Gallbladder (tissue), 1 donor: Measurements from ENCODE around the genes ACP1 and MYT1L.

DNA sequence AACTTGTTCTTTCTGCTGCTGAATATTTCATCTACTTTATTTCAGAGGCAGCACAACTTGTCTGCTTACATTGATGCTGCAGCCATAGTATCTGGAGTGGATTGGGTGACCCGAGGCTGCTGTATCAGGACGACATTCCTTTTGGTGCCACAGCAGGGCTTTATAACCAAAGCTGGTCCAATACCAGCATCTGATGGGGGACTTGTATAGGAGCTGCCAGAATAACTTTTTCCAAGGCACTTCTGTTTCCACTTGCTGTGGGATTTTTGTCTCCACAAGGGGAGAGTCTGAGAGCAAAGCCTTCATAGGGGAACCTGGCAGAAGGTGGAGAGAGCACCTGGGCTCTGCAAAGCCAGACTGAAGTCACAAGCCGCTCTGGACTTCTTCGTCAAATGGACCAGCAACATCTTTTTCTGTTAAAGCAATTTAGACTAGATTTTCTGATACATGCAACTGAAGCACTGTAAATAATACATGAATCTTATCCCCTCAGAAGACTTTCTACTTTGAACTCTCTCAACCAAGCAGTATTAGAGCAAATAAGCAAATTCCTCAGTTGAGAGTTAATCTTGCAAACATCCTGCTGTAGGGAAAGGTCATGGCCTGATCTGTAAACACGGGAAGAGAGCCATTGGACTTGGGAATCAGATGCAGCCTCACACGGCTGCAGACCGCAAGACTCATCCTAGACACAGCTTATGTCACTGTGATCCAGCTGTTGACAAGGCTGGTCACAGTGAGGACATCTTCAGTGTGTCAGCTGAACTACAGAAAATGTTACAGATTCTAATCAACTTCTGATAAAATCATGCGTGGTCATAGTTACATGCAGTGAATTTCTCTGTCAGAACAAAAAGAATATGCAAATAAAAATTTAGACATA, 3.3 kb downstream of the SH3YL1 start:
- PRO-cap, result no peak

DNA sequence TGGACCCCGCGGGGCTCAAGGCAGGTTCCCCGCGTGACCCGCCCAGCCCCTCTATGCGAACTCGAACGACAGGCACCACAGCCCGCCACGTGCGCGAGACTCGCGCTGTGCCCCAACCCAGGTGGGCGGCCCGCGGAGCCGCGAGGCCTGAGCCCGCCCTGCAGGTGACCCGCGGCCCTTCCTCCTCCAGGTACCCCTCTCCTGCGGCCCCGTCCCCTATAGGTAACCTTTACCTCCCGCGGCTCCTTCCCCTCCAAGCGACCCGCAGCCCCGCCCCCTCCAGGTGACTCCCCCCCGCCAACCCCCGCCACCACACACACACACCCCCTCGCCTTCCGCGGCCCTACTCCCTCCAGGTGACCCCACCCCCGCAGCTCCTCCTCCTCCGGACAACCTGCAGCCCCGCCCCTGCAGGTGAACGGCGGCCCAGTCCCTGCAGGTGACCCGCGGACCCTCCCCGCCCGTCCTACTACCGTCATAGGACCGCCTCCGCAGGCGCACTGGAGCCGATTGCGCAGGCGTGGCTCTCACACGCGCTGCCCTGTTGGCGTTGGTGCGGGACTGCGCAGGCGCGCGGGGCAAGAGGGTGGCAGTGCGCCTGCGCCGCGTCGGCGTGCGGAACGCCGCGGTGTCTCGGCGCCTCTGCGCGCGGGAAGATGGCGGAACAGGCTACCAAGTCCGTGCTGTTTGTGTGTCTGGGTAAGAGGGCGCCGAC, at the start of gene ACP1:
Gene ACP1, plus strand, starts transcription at position 639 of the 715 bp plus-strand sequence.
- PRO-cap, result unidirectional peak, minus-strand start at position 109 of the sequence; bidirectional peak, plus-strand start at position 631 of the sequence, minus-strand start at position 468 of the sequence

DNA sequence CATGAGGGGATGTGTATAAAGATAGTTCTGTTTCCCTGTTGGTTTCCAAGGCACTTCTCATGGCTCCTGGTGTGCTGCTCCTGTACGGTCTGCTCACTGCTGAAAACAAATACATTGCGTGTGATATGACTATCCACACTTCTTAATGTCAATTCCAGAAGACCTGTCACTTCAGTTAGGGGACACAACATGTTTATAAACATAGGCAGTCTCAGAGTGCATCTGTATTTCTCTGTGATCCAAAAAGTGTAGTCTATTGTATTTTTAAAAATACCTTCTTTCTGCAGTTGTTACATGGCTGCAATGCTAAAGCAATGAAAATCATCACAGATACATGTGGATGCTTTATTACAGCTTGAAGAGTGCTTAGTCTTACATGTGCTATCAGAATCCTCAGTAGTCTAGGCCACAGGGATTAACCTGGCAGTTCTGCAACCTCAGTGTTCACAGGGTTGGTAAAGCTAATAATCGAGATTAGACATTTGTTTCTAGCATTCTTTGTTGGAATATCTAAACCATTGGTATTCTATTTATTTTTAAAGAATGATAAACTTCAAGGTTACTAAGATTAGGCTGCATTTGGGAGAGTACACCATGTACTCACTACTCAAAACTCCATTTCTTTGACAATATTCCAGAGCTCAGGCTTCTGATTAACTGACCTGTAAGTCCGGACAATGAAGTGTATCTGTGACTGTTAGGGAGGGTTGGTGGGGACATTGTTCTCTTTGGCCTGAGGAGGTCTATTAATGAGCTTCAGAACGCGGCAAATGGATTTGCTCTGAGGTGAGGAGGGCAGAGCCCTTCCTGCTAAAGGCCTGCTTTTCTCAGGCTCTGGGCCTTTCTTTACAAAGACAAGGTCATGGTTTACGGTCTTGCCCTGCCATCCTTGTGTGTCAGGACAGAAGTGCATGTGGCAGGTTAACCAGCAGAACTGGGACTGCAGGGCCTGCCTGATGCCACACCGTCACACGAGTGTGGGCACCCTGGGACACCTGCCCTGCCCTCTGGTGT, 7.5 kb downstream of the ALKAL2 start:
- PRO-cap, result no peak

DNA sequence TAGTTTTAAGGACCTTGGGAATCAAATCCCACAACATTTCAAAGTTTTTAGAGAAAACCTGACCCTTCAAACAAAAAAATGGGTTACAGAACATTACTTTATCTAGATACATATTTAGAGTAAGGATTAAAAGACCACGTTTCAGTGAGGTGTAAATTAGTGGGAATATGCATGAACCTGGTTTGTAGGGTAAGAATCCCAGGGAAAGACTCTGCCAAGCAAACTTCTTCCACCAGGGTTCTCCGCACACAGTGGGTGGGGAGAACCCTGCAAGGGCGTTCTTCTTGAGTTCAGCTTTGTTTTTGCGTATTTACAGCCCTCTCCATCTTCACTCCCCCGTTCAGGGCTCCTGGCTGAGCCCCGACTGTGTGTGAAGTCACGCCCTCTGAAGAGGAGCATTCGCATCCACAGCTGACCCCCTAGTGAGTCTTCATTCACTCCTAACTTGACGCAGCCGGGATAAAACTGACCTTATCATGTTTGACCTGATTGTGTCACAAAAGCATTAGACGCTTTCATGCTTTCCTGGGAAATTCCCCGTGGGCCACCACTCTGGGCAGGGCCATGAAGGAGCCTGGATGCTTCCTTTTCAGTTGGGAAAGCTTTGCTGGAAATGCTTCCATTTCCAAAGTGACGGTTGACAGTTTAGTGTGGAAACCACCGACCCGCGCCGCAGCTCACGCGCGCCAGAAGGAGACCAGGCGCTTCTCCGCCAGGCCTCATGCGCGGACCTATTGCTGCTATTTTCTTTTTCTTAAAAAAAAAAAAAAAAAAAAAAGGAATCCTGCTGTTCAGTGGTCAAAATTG, 995 bp downstream of the ALKAL2 start:
- PRO-cap, result unidirectional peak, plus-strand start at position 550 of the sequence

DNA sequence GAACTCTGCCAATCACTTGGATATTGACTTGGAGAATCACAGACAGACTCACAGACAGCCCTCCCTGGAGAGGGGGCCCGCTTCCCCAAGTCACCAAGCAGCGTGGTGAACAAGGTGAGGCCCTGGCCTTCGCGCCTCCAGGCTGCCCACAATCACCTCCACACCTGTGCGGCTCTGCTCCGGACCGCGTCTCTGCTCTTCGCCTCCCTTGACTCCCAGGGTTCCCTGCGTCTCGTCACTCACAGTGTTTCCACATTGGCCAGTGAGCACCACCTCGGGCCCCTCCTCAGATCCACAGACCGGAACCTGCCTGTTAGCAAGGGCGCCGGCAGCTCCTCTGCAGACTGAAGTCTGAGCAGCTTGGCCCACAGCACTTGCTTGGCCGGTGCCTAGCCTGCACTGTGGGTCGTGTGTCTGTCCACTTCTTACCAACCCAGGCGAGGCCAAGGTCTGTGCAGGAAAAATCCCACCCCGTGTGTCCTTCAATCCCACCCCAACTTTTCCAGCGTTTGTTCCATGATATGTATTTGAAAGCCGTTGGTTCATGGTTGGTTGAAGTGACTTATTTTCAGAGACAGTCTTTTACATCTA, 155.3 kb upstream of the ALKAL2 start:
- PRO-cap, result no peak

DNA sequence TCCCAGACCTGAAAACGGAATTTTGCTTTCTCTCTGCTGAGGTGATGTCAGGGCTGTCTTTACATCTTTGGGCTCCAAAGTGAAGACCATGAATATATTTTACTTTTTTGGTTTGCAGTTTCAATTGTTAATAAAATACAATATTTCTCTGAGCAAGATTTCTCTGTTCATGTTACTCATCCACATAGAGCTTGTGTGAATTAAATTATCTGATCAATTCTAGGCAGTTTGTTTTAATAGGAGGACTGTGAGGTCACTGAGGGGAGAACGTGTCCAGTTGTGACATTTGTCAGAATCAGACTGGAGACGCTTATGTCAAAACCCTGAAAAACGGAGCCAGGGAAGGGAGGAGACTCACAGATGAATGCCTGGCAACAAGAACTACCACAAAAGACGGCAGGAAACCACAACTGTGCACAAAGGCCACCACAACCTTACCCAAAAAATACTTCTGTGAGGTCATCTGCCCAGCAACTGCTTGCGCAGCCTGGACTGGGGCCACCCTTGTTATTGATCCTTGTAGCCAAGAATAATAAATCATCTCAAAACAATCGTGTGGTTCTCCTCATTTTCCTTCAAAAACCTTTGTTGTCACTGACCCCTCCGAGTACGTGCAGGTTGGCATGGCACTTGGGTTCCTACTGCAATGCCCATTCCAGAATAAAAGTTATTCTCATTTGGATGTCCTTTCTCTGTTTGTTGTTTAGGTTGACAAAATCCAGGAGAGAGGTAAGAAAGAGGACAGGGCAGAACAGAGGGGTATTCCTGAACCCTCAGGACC, 173.0 kb upstream of the ALKAL2 start:
- PRO-cap, result no peak

GRCh38 chr2:635807-636388, 41.3 kb downstream of the TMEM18 start:
- PRO-cap, result no peak

- PRO-cap, result no peak
These were observed 2.3 kb downstream of the TMEM18 start for GRCh38 chr2:674571-675609.

GRCh38 chr2:893190-893737, 57.4 kb upstream of the SNTG2 start:
- PRO-cap, result no peak

DNA sequence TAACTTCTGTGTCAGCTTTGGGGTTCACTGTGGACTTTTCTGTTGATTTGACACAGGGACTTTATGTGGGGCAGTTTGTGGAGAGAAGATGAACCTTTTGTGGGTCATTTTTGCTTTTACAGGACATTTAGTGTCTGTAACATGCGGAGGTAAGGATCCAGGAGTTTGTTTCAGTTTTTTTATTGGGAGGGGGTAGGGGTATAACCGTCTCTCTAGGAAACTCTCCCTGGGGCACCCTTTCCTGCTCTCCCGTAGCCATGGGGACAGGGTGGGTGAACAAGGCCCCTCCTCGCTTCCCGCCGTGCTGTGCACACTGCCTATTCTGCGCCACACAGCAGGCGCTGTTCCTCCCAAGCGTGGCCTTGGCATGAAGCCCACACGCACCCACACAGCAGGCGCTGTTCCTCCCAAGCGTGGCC, 46.9 kb upstream of the TPO start:
- PRO-cap, result no peak

DNA sequence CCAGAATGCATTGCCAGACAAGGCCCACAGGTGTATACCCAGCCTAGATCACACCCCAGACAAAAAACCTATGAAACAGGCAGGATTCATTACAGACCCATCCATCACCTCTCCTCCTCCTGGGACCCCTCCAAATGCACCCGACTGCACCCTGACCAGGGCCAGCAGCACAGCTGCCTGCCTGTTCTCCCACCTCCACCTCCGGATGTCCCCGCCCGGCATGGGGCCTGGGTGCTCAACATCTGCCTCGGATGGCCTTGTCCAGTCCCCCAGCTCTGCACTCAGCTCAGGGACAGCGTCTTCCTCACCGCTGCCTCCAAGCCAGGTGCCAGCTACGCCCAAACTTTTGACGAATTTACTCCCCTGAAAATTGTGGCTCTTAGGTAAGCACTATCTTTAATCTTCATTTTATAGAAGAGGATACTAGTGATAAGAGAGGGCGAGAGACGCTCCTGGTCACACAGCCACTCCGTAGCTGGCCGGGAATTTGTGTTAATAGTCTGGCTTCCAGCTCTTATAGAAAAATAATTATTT, 91.1 kb downstream of the TPO start:
- PRO-cap, result no peak

DNA sequence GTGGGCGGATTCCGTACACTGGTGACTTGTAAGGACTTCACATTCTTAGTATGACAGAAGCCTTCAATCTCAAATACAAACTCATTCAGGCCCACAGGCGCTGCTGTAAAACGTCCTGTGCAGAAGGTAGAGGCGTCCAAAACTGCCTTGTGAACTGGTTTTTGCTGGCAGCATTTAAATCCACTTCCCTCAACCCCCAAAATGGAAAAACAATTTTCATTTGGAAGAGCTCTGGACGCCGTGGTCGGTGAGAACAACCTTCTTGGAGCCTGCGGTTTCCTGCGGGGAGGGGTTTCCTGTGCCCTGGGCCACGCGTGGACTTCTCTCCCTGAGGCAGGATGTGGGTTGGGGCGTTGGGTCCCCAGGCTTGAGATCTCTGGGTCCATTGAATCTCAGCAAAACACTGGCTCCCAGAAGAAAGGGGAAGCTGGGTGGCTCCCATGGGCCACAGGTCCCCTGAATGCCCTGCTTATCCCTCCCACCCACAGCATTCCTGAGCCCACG, 151.1 kb downstream of the TPO start:
- PRO-cap, result no peak

GRCh38 chr2:1572536-1573177, 159.4 kb downstream of the TPO start:
- PRO-cap, result no peak

- PRO-cap, result unidirectional peak, plus-strand start at chr2:1605302
These were observed 139.3 kb downstream of the PXDN start for GRCh38 chr2:1604844-1605510.

DNA sequence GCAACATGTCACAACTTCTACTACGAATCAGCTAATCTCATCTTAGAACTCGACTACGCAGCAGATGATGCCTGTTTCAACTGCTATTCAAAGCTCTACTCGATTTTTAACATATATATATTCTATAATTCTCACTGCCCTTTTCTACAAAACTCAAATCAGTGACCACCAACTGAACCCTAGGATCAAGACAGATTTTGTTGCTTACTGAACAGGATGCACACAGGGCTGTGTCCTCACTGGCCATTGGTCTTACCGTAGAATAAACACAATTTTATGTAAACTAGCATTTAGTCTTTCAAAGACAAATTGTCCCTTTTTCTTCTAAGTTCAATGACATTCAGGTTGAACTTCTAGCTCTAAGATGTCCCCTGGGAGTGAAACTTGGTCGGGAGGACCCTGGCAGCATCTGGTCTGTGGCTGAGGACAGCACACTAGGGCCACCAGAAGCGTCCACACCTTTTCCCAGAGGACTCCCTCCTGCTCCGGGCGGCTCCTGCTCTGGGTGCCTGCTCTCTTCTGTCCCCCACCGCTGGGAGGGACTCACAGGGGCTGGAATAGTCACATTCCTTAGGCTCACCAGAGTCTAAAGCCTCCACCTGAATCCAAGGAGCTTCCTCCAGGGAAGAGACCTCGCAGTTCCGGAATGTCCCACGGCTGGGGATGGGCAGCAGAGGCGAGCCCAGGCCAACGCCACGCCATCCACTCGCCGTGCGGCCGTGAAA, 98.8 kb downstream of the PXDN start:
- PRO-cap, result no peak

GRCh38 chr2:1816052-1816786, 71.9 kb upstream of the PXDN start:
- PRO-cap, result no peak

DNA sequence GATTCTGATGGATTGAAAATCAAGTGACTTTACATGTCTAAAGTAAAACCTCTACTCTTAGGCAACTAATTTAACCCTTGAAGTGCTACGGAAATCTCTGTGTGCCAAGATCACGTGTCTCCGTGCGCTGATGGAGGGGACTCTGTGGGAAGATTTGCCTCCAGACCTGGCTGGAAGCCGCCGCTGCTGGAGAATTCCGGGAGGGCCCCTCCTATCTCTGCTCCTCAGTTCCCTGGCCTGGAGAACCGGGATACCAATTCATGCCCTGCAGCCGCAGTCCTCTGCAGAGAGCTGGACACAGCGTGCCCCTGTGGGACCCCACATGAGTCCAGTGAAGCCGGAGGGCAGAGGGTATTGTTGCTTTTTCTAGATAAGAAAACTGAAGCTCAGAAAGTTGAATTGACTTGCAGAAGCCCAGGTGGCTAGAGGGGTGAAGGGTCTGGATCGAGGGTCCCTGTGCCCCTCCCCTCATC, 126.9 kb upstream of the PXDN start:
- PRO-cap, result no peak

- PRO-cap, result no peak
These were observed at the start of gene MYT1L for GRCh38 chr2:2330633-2331687. Gene MYT1L, minus strand, starts transcription at chr2:2331275.

- PRO-cap, result no peak
These were observed 334.3 kb upstream of the MYT1L start for GRCh38 chr2:2665065-2666032.

DNA sequence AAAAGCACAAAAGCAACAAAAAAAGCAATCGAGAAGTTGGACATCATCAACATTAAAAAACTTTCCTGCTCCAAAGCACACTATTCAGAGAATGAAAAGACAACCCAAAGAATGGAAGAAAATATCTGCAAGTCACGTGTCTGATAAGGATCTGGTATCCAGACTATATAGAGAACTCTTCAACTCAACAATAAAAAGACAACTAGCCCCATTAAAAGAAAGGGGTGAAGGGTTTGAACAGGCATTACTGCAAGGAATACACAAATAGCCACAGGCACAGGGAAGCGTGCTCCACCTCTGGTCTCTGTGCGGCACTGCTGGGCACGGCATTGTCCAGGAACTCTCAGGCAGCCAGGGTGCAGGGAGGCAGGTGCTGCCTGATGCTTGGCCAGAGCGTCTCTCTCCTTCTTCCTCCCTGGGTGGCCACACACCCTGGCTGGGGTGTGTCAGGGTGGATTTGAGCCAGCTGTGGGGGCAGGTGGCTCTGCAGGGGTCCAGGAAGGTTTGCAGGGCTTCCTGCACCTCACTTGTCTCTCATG, 333.2 kb downstream of the EIPR1 start:
- PRO-cap, result no peak